ENCODE measurements around a stretch of chr13.

DNA sequence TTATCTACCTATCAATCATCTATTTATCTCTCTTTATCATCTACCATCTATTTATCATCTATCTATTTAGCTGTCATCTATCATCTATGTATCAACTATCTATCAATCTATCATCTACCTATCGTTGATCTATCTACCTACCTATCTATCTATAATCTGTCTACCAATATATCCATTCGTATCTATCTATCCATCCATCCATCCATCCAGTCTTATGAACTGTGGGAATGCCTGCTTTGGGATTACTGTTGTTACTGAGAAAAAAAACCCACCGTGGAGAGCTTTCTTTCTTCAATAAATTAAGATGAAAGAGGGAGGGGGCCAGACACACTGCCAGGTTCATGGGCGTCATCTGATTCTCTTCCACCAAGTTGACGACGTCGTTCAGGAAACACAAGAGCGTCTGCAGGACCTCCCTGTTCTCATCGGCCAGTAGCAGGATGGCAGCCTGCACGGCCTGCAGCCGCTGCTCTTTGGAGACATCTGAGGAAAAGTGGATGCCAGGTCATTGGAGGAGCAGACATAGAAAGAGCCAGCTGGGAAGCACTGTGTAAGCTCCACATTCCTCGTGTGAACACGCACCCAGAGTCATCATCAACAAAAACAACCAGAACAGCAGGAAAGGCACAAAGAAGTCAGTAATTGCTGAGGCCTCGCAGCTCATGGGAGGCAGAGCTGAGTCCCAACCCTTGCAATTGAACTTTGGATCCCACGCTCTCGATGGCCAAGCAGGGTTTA, 96.4 kb downstream of the KL start:
- PRO-cap: no peak

DNA sequence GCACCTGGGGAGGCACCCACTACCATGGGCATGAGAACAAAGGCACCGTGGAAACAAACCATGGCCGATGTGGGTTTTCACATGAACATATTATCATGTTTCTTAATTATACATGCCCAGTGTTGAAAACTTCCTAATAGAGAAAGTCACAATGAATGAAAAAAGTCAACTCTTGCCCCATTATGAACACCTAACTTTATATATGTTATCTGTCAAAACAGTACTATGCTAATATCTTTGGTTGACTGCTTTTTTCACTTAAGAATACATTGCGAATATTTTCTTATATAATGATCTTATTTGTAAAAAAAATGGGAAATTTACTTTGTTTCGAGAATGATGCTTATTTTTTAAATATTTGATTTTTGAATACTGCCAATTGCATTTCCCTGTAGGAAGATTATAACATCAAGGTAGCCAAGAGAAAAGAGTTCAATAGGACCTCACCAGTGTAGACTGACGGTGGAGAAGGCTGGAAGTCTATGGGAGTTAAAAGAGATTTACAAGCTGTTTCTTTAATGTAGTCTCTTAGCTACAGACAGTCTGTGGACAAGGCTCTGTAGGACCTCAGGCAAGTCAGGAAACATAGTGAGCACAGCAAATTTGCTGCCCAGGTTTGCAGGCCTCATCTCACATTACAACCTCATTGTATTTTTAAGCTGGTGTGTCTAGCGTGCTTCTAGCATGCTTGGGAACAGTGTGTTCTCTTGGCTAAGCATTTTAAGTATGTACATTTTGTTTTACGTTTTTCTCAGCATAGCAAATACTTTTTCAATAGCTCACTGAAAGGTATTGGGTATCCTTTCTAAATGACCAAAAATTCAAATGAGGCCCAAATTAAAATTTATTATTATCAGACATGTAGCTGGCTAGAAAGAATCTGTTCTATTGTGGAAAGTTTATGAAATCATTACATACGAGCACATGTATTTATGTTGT, 113.4 kb downstream of the STARD13 start:
- PRO-cap: no peak

DNA sequence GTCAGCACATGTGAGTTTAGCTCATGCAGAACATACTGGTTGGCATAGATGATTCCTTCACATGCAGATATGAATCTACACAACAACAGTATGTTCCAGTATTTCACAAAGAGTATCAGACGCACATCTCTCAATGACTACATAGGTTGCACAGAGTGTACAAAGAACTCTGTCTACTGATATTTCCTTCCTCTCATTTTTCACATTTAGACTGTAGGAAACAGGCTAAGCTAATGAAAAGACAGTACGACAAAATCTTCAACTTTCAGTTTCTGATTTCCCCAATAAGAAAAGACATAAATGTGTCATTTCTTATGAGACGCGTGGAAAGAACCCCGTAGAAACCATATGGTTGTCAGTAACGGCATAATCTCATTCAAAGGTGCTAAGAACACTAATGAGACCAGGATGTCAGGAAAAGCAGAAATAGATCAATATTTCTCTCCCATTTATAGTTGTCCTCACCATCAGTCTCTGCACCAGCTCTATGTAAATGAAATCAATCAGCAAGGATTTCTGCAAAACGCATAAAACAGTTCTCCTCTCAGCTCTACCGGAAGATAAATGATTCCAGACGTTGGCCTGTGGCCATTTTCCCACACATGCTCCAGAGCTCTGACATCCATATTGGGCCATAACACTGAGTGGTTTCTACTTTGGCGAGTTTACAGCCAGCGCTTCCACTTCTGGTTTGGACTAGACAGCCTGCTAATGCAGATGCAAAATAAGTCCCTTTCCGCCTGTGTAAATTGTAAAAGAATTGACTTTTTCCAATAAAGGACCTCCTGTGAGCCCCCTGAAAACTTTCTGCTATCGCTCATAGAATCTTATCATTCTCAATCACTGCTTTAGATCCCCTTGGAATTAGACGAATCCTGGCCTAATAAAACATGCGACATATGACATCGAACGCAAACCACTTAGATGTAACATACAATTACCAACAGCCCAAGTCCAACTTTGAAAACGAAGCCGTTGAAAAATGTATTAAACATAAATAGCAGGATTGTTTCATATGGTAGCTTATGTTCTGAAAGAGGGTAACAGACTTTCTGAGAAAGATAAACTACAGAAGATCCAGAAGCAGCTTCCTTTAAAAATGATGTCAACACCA, 81.0 kb downstream of the STARD13 start:
- PRO-cap: unidirectional peak, plus-strand start at position 662 of the sequence

DNA sequence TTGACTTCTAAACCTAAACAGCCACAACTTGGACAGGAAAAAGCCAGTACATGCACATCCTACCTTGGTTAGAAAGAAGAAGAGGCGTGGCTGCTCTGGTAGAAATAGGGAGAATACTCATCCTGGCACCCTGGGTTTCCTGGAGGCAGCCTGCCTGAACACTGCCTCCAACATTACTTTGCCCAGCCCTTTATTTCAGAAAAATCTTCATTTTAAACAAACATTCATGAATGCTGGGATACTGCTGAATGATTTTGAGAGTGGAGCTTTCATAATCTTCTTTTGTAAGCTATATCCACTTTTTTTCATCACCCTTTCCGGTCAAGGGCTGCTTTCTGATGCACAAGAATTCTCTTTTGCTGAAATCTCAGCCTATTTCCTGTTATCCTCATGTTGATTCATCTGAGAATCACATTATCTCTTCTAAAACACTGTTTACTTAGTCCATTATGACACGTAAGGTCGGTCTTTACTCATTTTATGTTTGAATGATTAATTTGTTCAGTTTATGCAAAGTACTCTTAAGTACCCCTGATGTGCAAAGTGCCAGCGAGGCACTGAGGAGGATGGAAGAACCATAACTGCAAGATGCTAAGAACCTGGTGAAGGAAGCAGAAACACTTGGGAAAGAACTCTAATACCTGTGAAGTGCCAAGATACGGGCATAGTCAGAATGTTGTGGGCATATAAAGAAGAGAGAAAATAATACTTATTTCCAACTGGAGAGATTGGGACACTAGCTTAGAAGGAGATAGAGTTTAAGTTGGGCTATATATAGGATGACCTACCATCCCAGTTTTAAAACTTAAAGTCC, 55.1 kb downstream of the STARD13 start:
- PRO-cap: no peak

DNA sequence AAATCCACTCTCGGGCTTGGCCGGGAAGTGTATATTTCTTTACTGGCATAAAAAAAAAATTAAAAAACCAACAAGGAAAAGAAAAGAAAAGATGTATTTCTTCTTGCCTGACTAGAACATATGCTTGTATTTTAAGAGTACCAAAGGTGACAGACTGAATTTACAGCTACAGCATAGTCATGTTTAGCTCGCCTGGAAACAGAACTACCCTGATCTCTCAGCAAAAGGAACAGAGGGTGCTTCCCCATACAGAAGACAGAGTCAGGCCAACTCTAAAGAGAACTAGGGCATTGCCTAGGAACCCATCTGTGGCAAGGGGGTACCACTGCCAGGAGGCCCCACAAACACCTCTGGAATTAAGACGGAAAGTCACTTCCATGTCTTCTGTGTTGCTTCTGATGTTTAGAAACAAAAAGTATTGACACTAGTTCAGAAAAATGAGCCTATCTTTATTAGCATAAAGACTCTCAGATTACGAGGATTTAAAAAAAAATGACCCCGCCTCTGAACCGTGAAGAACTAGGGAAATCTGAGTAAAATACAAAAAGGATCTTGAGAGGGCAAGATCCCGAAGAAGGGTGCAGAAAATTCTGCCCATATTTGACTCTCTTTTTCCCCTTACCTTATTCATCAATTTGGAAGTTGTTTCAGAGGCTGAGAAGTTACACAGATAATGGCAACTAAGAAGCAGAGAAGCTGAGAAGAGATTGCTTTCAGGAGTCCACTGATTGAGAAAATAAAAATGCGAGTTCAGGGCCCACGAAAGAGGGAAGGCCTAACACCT, 252.3 kb upstream of the STARD13 start:
- PRO-cap: no peak

DNA sequence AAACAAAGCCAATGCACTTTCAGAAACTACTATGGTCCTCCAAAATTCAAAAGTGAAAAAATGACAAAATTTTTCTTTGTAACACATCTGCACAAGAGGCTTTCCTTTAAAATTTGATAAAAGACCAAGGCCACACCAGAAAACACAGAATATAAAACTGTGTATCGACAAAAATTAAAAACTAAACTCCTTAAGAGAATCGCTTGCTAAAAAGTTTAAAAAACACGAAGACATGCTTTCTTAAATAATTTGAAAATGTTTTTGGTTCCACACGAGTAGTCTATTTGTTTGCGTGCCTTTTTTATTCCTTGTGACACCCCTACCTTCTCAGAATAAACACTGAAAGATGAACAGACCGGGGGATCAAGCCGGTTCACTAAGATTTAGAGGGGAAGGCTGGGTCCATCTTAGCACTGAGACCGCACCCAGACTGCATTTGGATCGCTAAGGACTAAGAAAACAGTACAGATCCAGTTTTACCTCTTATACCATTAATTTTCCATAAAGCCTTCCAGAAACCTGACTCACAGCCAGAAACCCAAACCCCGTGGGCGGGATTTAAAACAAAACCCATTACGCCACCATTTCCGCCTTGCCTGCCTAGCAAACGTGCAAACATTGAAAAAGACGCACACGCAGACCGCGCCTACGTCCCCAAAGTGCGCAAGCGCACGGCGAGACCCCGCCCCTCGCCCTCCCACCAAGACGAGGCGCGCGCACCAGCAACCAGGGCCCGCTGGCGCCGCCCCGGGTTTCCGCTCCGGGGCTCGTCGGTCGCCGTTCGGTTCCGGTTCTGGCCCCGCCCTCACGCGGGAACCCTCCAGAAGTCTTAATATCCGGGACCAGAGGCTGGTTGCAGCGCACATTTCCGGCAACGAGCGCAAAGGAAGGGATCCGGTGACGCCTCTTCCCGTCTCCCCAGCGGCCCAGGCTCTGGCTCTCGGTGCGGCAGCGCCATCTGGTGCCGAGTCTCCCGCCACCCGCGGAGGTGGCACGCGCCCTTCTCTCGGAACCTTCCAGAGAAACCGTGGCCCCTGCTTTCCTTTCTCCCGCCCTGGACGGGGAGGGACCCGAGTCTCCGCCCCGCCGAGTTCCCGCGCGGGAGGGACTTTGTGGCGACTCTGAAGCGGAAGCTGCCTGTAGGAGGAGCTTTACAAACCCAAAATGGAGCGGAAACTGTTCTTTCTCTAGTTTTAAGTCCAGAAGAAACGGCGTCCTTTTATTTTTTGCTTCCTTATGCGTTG, 256.7 kb upstream of the STARD13 start:
- PRO-cap: bidirectional peak, plus-strand start at position 883 of the sequence, minus-strand start at position 641 of the sequence; bidirectional peak, plus-strand start at position 1,156 of the sequence, minus-strand start at position 1,056 of the sequence

GRCh38 chr13:33679168-33679695, 138.7 kb upstream of the RFC3 start:
- PRO-cap: no peak

DNA sequence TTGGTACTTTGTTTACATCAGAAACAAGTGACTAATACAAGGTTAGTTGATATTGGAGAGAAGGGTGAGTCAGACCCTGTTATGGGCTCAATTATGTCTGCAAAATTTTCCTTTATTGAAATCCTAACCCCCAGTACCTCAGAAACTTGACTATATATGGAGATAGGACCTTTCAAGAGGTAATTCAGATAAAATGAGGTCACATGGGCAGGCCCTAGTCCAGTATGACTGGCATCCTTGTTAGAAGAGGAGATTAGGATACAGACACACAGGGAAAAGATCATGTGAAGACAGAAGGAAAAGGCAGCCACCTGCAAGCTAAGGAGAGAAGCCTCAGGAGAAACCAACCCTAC, 226.8 kb downstream of the RFC3 start:
- PRO-cap: no peak

GRCh38 chr13:35760222-35760520, 283.7 kb upstream of the MAB21L1 start:
- PRO-cap: no peak

DNA sequence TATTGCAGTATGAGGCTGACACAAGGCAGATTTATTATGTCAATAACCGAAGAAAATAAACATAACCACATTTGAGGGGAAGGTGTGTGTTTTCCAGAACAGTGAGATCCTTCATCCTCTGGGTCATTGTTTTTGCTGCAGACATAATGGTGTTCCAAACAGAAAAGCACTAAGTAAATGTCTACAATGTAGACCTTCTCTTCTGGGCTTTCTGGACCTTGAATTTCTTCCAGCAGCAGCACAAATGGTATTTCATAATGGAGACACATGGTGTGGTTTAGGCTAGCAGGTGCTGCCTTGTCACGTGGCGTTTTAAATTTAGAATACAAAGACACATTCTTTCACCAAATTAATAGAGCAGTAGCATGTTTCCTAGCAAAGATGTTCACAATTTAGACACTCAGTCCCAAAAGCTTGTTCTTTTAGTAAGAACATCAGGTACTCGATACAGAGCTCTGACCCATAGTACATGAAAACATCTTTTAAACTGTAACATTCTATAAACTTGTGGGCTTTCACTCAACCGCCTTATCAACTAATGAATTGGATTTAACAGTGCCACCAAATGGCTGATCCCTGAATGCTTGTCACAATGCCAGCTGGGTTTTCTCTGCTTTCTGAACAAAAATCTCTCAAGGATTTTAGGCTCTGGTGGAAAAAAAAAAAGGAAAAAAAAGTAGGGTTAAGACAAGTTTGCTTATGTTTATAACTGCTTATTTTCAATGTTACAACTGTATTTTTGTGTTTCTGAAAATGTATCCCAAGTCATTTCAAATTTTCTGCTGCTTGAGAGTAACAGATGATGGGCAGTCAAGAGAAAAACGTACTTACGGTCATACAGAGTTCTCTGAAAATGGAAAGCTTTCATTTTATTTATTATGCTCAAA, 290.1 kb downstream of the DCLK1 start:
- PRO-cap: no peak

DNA sequence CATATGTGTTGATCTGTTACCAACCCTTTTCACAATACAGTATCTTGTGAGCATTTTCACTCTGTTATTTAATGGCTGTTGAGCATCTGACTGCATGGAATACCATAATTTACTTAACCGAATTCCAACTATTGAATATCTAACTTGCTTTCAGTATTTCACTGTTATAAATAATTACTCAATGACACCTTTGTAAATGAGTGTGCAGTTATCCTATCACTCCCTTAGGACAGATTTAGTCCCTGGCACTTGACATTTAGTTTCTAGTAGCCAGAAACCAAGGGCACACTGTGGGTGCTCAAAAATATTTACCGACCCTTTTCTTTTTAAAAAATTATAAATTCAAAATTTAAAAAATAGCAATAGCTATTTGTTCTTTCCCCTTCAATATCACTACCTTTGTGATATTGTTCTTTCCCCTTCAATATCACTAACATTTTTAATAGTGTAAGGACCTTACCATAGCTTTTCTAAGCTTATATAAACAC, 258.8 kb downstream of the DCLK1 start:
- PRO-cap: no peak

- PRO-cap: no peak
Measured at GRCh38 chr13:36154510-36155196, 23.5 kb upstream of the DCLK1 start.

GRCh38 chr13:36344914-36345402, 1.2 kb downstream of the SPART start:
- PRO-cap: no peak

DNA sequence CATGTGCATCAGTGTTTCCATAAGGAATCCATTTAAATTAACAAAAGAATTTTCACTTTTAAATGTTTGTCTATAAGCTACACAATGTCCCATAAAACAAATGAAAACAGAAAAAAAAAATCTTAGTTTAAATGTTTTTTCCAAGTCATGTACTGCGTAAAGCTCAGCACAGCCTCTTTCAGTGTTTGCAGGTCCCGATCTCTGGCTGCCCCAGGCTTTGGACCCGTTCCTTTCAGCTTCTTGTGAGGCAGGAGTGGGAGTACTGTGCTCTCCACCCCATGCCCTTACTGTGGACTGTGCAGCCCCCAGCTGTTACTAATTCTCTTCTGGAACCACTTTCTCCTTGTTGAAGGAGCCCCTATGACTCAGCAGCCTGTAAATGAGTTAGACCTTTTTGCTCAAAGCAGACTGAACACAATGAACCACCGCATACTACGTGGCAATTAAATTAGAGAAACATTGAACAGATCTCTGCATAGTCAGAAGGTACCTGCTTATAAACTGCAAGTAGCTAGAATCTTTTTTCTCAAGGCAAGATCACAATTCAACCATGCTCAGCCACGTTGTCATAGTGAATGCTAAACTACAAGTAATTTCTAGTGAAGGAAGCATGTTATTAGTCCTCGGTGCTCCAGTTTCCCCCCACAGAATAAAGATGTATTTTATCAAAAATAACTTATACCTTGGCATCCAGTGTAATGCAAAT, 39.0 kb downstream of the SERTM1 start:
- PRO-cap: no peak

DNA sequence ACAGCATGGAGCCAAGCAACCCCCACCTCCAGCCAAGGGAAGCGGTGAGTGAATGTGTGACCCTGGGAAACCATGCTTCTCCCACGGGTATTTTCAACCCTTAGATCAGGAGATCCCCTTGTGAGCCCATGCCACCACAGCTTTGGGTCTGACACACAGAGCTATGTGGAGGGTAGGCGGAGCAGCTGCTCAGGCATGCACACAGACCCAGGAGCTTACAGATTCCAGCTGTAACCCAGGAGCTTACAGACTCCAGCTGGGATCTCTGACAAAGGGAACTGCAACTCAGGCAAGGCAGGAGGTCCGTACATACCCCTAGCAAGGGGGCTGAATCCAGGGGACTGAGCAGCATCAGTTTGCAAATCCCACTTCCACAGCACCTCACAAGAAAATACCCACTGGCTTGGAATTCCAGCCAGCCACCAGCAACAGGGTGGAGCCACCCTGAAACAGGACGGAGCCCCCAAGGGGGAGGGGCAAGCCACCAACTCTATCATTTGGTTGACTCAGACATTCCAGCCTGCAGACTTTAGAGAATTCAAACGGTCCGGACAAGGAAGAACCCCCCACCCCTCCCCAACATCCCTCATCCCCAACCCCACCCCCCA, 40.8 kb upstream of the RFXAP start:
- PRO-cap: no peak

GRCh38 chr13:37090917-37091448, 14.5 kb downstream of the CSNK1A1L start:
- PRO-cap: no peak

DNA sequence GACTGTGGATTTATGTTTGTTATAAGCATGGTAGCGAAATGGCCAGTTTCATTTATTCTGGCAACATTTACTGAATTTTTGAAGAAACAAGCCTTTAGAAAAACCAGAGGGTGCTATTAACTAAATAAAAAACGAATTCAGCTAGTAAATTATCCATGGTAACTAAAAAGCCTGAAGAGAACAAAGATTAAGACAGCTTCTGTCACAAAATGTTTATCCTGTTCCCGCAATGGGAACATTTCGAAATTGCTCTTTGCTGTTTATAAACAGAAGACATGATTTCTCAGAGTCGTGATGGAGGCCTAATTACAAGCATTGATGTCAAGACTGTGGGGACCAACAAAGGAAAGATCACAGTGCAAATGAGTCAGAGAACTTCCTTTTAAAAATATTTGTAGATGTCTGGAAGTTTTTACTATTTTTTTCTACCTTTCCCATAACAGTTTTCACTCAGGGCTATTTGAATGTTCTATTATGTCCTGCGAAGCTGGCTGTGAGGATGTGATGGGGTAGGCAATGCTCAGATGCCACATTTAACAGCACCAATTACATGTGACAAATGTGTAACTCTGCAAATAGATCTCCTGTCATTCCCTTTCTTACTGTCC, 83.1 kb upstream of the POSTN start:
- PRO-cap: no peak

DNA sequence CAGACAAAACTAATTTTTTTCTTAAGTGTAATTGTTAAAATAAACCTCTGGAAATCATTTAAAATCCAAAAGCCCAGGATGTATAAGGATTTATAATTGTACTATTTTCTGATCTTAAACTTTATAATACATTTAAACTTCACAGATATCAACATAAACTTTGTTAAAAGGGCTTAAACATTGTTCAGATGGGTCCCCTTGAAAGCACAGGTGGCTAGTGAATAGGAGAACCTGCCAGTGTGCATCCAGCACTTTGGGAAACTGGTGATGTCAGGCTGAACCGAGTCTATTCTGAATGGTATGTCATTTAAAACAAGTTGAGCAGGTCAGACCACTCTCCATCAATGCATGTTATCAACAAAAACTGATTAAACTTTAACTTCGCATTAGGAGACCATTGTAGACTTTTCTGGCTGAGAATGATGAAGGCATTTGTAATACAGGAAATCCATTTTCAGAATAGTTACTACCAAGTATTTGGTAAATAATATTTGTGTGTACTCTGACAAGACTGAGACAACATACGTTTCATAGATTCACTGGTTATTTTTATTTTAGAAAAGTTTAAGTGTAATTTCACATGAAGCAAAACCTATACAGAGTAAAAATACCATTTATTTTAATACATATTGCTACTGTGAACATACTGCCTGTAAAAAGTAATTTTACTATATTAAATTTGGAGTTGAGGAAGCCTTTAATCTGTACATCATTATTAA, 50.1 kb upstream of the FREM2 start:
- PRO-cap: no peak

GRCh38 chr13:39010387-39011414, 20.1 kb upstream of the STOML3 start:
- PRO-cap: no peak

GRCh38 chr13:39429927-39430489, 173.0 kb downstream of the LHFPL6 start:
- PRO-cap: no peak